Spleen (tissue), 7 donors: ENCODE data around the genes SDR9C7 and GPR182.

GRCh38 chr12:56870659-56871050, 63.6 kb downstream of the SDR9C7 start:
- PRO-cap, 4 experiments: no peak in any of the 4 experiments
- RAMPAGE, long total RNA, 4 experiments: no peak in any of the 4 experiments

- PRO-cap, 4 experiments: no peak in any of the 4 experiments
- RAMPAGE, long total RNA, 4 experiments: no peak in any of the 4 experiments
Measured at GRCh38 chr12:56877032-56877531, 57.1 kb downstream of the SDR9C7 start.

GRCh38 chr12:56934118-56934648, at the start of gene SDR9C7:
SDR9C7 (minus strand) TSS chr12:56934408.
- PRO-cap, 4 experiments: no peak in any of the 4 experiments
- RAMPAGE, long total RNA, 4 experiments: no peak in any of the 4 experiments

- PRO-cap, 4 experiments: no peak in any of the 4 experiments
- RAMPAGE, long total RNA, 4 experiments: no peak in any of the 4 experiments
Measured at GRCh38 chr12:56955678-56956192, 1.7 kb downstream of the RDH16 start.

- PRO-cap, 4 experiments: no peak in any of the 4 experiments
- RAMPAGE, long total RNA, 4 experiments: no peak in any of the 4 experiments
Measured at GRCh38 chr12:56985679-56986094, 8.6 kb upstream of the GPR182 start.

DNA sequence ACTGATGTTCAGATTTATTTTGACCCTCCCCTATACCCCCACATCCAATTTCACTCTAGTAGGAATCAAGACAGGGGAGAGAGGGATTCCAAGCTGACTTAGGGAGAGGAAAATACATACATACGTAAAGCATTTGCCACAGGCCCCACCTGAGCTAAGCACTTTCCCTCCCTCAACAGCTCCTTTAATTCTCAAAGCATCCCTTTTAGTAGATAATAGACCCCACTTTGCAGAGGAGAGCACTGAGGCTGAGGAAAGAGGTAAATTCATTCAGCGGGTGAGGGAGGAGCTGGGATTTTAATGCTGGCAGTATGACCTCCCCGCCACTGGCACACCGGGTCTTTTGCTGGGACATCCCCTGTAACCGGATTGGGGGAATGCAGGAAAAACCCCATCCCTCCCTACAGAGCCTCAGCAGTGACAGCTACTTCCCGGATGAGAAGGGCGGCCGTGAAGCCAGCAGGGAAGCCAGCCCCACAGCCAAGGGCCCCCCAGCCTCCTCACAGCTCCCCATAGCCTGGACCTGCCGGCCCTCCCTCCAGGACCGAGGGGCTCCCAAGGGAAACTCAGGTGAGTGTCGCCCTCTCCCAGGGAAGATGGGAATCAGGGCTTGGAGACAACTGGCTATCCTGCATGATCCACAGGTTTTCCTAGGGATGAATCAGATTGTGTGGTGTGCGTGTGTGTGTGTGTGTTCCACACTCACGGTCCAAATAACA, at the start of gene GPR182:
Gene GPR182 (plus strand): TSS at position 414 of the 719 bp plus-strand sequence.
- PRO-cap, 4 experiments: peak in 2 of 4 experiments; most common plus-strand start position 438 of the sequence (in 2); most common minus-strand start position 299 of the sequence (in 1)
- RAMPAGE, long total RNA, 4 experiments: start-site peak on the plus strand in 3 of 4 experiments, centred at positions 460 to 467 of the sequence, 80 to 150 reads per replicate

DNA sequence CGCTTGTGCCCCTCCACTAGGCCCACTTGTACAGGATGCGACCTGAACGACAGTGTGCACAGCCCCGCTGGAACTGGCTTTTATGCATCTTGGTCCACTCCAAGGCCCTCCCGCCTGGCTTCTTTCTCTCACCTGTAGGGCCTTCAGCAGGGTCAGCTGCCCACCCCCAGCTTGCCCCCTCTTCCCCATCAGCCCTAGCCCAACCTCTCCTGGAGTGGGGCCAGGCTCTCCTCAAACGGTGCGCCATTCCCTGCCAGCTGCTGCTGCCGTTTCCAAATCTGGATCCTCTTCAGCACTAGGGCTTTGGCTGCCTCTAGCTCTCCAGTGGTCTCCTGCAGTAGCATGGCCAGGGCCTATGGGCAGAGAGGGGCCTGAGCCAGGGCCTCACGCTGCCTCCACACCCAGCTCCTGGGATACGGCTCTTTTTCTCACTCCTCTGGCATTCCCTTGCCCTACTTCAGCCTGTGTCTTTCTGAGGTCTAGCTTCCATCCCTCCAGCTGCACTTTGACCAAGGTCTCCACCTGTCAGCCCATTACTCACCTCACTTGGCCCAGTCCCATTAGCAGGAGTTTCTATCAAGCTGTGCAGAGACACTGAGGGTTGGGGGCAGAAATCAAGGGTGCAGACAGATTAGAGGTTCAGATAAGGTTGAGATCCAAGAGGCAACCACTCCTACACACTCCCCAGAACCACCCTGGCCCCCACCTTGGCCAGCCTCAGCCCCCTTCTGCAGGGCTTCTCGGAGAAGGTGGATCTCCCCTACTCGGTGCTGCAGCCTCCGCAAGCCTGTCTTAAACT, 5.0 kb downstream of the STAT6 start:
- PRO-cap, 4 experiments: no peak in any of the 4 experiments
- RAMPAGE, long total RNA, 4 experiments: no peak in any of the 4 experiments

- PRO-cap, 4 experiments: no peak in any of the 4 experiments
- RAMPAGE, long total RNA, 4 experiments: no peak in any of the 4 experiments
Measured at GRCh38 chr12:57184588-57185242, 31.9 kb upstream of the NXPH4 start.

DNA sequence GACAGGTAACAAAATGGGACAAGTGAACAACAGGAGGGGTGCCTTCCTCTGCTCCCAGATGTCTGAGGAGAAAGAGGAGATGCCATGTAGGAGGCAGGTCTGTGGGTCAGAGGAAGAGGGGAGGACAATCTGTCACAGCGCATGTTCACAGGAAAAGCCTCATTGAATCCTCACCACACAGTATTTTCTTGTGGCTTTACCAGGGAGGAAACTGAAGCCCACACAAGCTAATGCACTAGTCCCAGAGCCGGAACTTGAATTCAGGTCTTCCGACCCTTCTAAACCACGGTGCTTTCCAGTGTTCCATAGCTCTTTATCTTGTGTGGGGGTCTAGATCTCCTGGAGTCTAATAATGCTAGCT, 489 bp upstream of the SHMT2 start:
- PRO-cap, 4 experiments: no peak in any of the 4 experiments
- RAMPAGE, long total RNA, 4 experiments: no peak in any of the 4 experiments

DNA sequence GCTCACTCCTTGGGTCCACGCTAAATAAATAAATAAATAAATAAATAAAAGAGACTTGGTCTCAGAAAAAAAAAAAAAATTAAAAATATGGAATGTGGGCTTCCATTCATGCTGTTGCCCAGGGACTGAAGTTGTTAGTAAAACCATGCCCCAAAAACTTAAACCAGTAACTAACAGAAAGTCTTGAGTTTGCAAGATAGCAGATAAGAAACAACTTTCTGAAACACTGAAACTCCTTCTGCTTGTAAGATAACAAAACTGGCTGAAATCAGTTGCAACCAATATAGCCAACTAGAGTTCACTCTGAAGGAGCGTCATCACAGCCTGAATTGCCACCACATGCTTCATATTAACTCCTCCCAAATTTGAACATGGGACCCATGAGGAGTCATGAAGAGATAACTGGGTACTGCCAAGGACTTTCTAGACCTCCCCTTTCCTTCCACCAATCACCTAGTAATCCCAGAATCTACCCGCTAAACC, 53.7 kb downstream of the R3HDM2 start:
- PRO-cap, 4 experiments: no peak in any of the 4 experiments
- RAMPAGE, long total RNA, 4 experiments: no peak in any of the 4 experiments

DNA sequence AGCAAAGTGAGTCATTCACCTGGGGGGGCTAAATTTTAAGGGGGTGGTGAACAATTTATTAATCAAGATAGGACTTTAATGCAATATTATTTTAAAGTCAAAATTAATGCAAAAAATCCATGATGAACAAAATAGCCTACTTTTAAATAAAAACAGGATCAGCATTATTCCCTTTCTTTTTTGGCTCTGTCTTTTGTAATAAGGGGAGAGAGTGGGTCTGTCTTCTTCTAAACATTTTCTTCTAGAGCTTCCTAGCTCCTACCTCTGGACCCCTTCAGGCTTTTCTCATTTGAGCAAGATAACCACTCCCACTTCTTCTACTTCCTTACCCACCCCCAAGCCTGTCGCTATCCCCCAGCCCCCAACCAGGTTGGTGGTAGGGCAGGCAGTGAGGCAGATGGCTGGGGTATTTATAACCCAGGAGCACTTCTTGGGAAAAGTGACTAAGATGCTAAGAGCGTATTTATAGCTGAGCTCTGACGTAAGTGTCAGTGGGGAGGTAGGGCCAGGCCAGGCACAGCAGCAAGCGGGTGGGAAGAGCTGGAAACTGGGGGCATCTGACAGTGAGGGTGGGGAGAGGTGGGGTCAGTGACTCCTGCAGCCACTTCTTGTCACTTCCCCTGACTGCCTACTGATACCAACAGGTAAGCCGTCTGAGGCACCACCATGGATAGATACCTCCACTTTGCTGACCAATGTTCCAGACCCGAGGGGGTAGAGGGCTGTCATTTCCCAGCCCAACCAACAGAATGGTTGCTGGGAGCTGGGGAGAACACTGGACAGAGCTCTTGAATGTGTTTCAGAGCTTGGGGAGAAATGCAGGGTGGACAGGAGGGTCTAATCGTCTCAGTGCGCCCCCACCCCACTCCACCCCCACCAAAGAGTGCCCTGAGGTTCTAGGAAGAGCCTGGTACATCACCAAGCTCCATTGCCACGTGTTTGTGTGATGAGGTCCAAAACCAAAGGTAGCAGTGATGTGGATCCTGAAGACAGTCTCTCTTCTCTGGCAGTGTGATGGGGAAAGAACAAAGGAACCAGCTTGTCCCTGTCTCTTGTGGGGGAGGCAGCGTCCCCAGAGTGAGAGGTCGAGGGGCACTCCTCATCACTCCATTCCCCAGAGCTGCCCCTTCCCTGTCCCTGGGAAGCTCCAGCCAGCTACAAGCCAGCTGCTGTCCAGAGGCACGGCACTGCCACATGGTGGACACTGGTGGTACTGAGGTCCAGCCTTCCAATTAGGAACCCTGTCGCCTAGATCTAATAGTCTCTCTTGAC, 2.8 kb upstream of the INHBE start:
- PRO-cap, 4 experiments: no peak in any of the 4 experiments
- RAMPAGE, long total RNA, 4 experiments: no peak in any of the 4 experiments

GRCh38 chr12:57456062-57456496, 972 bp downstream of the INHBE start:
- PRO-cap, 4 experiments: no peak in any of the 4 experiments
- RAMPAGE, long total RNA, 4 experiments: no peak in any of the 4 experiments

DNA sequence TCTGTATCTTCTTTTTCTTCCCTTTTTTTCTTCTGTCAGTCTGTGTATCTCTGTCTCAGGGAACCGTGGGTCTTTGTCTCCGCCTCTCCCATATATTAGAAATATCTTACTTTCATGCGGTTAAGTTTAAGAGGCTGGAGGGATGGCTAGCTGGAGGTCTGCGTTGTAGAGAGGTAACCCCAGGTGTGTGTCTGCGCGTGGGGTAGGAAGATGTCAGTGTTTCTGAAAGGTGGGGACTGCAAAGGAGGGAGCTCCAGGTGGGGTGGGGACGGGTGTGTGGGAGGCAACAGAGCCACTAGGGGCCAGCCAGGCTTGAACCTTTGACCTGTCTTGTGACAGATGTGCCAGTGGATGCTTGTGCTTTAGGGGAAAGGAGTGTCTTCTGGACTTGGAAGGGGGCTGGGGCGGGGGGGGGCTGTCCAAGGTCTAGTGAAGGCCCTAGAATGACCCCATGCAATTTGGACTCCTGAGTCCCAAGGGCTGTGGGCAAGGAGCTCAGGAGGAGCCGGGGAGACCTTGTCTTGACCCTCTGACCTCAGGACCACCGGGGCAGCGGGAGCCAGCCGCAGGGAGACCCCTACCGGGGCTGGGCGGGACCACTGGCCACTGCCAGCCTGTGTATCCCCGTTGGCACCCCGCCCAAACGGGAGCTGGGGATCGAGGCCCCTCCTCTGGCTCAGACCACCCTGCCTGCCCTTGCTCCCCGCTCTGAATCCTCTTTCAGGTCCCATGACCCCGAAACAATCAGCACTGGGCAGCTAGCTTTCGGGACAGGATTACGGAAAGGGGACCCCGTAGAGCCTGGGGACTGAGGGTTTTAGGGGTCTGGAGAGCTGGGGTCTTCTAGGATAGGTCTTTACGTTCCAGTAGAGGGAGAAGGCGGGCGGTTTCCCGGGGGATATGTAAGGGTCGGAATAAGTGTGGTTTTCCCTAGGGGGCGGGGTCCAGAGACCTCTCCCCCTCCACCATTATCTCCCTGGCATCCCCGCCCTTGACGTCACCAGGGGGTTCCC, 1.1 kb downstream of the GLI1 start:
- PRO-cap, 4 experiments: no peak in any of the 4 experiments
- RAMPAGE, long total RNA, 4 experiments: no peak in any of the 4 experiments

GRCh38 chr12:57516746-57517735, 3.3 kb downstream of the DDIT3 start:
- PRO-cap, 4 experiments: no peak in any of the 4 experiments
- RAMPAGE, long total RNA, 4 experiments: no peak in any of the 4 experiments

GRCh38 chr12:57552779-57553791, 3.2 kb downstream of the KIF5A start:
- PRO-cap, 4 experiments: no peak in any of the 4 experiments
- RAMPAGE, long total RNA, 4 experiments: no peak in any of the 4 experiments

DNA sequence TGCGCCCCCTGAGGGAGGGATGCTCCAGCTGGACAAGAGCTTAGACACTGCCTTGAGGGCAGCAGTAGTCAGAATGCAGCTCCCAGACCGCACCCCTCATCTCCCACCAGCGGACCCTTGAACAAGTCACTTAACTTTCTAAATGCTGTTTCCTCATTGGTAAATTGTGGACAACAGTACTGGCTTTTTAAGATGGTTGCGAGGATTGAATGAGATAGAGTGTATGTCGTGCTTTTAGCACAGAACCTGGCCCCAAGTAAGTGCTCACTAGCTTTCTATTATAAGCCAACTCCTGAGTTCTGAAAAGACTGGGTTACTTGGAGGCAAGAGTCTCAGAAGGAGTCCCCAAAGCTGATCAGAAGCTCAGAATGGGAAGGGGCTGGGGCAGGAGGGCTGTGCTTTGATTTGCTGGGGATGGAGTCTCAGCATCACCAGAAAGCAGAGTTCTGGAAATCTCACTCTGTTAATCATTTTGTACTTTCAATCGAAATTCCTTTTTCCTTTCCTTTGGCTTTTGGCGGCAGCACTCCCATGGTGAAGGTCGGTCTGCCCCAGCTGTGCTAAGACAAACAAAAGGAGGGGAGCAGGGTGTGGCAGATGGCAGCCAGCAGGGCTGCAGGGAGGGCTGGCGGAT, 15.5 kb downstream of the AGAP2 start:
- PRO-cap, 4 experiments: peak in 1 of 4 experiments; most common plus-strand start position 437 of the sequence (in 1)
- RAMPAGE, long total RNA, 4 experiments: no peak in any of the 4 experiments

- PRO-cap, 4 experiments: peak in 1 of 4 experiments; most common plus-strand start chr12:57874242 (in 1); most common minus-strand start chr12:57874068 (in 1)
- RAMPAGE, long total RNA, 4 experiments: no peak in any of the 4 experiments
Measured at GRCh38 chr12:57873876-57875086, 27.8 kb upstream of the CTDSP2 start.

DNA sequence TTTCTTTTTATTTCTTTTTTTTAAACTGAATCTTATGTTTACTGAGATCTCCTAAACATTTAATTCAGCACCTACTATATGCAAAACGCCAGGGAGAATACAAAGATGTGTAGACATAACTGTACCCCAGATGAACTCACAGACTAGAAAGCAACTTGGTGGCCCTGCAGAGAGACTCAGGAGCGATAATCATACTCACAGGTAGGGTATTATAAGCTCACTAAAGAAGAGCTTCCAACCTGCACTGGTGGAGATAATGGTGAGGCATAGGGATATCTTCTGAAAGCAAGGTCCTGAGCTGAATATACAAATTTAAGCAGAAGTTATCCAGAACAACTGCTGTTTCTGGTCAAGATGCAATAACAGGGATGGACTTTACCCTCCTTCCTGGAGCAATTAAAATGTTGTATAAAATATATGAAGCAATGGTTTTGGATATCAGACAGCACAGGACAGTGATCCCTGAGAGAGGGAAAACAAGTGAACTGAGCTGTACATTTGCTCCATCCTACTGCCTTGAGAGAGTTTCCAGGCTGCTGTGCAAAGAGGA, 35.9 kb upstream of the CTDSP2 start:
- PRO-cap, 4 experiments: no peak in any of the 4 experiments
- RAMPAGE, long total RNA, 4 experiments: no peak in any of the 4 experiments

- PRO-cap, 4 experiments: no peak in any of the 4 experiments
- RAMPAGE, long total RNA, 4 experiments: no peak in any of the 4 experiments
Measured at GRCh38 chr12:58425267-58425933, 484.0 kb downstream of the ATP23 start.

GRCh38 chr12:58596995-58597194, 323.4 kb downstream of the LRIG3 start:
- PRO-cap, 4 experiments: no peak in any of the 4 experiments
- RAMPAGE, long total RNA, 4 experiments: no peak in any of the 4 experiments